SK-MEL-5 (cell line): ENCODE measurements around a stretch of chr3.

DNA sequence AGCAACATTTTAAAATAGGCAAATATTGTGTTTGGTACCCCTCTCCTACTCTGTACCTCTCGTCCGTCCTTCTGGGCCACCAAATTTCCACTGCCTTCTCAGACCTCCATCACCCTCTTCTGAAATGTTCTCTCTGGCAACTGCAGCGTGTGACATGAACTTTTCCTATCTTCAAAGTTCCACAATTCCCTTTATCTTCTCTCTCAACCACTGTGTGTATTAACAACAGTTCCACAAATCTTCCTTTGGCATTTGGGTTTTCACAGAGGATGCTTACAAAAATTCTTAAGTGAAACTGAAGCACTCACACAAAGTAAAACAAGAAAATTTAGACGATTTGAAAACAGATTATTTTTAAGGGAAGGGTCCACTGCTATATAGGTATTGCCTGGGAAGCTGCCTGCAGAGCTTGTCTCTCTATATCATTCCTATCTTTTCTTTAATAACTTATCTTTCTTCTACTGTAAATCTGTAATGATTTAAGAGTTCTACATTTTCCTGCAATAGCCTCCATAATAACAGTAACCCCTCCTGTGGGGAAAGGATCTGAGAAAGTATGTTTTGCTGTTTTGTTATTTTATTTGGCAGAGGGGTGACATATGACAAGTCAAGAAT is 15.6 kb upstream of the XXYLT1 start:
RAMPAGE:
- cytosol, long total RNA: no peak
- long total RNA: no peak
- nucleus, long total RNA: no peak

DNA sequence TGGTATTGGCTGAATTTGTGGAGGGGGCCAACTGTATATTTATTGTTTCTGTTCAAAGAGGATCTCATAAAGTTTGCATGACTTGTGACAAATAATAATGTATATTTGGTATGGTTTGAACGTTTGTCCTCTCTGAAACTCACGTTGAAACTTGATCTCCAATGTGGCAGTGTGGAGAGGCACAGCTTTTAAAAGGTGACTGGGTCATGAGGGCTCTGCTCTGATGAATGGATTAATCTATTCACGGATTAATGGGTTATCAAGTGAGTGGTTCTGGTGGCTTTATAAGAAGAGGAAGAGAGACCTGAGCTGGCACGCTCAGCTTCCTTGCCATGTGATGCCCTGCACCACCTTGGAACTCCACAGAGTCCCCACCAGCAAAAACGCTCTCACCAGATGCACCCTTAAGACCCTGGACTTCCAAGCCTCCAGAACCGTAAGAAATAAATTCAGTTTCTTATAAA is 2.7 kb downstream of the PPP1R2 start:
RAMPAGE:
- cytosol, long total RNA: no peak
- long total RNA: no peak
- nucleus, long total RNA: no peak

DNA sequence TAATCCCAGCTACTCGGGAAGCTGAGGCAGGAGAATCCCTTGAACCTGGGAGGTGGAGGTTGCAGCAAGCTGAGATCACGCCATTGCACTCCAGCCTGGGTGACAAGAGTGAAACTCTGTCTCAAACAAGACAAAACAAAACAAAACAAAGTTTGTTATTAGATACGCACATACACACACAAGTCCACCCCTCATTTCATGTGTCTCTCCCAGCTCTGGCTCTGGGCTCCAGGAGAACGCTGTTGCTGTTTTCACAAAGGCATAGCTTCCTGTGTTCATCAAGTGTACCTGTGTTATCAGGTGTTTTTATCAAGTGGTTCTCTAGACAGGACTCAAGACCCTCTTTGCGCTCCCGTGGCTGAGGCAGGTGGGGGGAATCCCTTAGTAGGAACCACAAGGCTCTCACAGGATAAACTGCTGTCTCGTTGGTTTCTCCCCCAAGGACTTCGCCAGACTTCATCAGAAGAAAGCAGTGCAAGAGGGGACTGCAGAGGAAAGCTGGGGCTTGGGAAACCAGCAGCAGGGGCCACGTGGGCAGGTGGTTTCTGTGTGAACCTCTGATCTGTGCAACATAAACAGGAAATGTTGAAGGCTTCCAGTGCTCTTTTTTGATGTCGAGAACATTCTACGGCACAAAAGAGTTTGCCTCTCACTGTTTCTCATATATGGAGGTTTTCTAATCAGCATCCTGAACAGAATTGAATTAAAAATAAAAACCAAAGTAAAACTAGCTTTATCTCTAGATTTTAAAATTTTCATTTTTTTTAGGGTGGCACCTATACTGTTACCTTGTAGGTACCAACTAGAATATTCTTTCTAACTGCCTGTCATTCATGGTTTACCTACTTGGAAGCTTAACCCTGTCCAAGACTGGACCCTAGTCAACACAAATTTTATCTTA is 7.0 kb upstream of the PPP1R2 start:
RAMPAGE:
- cytosol, long total RNA: no peak
- long total RNA: no peak
- nucleus, long total RNA: no peak

GRCh38 chr3:195696385-195697145 is 24.2 kb upstream of the MUC20 start:
RAMPAGE:
- cytosol, long total RNA: no peak
- long total RNA: no peak
- nucleus, long total RNA: no peak

DNA sequence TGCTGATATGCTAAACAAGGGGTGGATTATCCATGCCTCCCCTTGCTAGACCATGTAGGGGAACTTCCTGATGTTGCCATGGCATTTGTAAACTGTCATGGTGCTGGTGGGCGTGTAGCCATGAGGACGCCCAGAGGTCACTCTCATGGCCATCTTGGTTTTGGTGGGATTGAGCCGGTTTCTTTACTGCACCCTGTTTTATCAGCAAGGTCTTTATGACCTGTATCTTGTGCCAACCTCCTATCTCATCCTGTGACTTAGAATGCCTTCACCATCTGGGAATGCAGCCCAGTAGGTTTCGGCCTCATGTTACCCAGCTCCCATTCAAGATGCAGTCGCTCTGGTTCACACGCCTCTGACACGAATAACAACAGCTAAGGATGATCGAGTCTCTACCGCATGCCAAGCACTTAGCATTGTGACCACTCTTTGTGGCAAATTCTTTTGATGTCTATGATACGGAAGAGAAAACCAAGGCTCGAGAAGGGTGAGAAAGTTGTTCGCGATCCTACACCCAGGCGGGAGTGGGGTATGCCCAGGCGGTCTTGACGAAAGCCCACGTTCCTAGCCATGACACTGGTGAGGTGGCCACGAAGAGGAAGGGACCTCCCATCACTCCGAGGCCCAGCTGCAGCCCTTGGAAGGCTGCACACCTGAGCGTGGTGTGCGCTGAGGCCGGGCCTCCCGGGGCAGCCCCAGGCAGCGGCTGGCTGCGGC is 37.3 kb upstream of the MUC4 start:
RAMPAGE:
- cytosol, long total RNA: no peak
- long total RNA: no peak
- nucleus, long total RNA: no peak

DNA sequence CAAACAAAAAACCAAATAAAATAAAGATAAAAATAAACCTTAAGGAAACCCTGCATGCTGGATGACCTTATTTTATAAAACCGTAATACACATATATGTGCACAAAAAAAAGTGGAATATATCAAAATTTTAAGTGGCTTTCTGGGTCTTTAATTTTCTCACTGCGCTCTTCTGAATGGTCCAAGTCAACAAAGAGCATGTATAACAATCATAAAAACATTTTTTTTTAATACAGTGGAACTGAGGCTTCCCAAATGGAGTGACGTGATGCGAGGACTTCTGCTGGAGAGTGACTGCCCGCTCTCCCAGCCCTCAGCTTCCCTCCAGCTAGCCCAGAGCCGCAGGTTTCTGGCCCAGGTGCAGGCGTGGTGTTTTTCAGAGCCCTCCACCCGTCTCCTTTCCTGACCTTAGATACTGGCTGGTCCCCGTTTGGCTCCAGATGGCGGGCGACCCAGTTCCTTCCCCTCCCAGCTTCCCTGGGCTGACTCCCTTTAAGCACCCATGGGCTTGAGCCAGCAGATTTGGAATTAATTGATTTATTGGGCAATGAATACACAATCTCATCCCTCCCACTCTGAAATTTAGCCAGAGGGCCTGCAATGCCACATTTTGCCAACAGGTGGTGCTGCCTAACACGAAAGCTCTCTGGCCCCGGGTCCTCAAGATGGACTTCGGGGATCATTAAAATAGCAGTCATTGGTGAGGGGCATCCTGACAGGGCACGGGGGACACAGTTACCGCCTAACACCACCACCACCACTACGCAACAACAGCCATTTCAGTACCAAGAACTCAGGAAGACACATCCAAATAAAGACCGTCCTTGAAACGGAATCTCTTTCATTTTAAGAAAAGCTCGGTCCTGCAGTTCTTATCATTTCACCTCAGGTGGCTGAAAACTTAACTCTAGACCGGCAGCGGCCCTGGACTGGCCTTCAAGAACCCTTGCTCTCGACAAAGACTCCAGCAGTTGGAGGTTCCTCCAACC is 47.4 kb upstream of the MUC4 start:
RAMPAGE:
- cytosol, long total RNA: no peak
- long total RNA: no peak
- nucleus, long total RNA: no peak

RAMPAGE:
- cytosol, long total RNA: no peak
- long total RNA: no peak
- nucleus, long total RNA: no peak
Measured at GRCh38 chr3:195909828-195910149, 1.4 kb upstream of the TNK2 start.

DNA sequence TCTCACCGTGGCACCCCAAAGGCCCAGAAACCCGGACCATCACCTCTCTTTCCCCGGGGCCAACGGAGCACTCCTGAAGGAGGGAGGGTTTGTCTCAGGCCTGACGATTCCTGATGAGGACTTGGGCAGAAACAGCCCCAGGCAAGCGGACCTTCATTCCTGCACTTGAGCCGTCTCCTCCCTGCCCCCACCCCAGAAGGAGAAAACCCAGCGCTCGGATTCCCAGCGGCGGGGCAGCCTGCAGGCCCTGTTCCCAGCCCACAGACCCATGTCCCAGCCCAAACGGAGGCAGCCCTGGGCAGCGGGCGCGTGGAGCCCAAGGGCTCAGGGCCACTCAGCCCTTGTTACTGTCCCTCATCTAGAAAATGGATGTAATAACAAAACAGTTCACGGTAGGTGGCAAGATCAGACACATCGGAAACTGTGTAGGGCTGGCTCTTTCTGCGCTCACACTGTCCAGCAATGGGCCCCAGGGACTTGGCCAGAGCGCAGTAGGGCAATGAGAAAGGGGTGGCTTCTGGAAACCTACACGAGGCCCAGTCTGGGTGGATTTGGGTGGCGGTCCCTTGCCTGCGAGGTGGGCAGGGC is 1.9 kb upstream of the TNK2 start:
RAMPAGE:
- cytosol, long total RNA: no peak
- long total RNA: no peak
- nucleus, long total RNA: no peak

DNA sequence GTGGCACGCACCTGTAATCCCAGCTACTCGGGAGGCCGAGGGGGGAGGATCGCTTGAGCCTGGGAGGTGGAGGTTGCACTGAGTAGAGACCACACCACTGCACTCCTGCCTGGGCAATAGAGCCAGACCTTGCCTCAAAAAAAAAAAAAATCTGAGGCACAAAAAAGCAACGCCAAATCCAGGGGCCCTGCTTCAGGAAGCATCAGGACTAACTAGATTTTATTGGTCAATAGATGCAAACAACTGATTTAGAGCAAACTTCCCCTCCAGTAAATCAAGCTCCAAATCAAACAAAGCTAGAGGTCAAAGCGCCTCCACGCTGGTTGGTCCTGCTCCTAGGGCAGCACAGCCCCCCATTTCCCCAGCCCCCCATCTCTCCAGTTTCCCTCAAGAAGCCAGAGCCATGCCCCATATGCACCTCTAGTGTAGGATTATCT is 3.0 kb upstream of the TNK2 start:
RAMPAGE:
- cytosol, long total RNA: no peak
- long total RNA: no peak
- nucleus, long total RNA: no peak

DNA sequence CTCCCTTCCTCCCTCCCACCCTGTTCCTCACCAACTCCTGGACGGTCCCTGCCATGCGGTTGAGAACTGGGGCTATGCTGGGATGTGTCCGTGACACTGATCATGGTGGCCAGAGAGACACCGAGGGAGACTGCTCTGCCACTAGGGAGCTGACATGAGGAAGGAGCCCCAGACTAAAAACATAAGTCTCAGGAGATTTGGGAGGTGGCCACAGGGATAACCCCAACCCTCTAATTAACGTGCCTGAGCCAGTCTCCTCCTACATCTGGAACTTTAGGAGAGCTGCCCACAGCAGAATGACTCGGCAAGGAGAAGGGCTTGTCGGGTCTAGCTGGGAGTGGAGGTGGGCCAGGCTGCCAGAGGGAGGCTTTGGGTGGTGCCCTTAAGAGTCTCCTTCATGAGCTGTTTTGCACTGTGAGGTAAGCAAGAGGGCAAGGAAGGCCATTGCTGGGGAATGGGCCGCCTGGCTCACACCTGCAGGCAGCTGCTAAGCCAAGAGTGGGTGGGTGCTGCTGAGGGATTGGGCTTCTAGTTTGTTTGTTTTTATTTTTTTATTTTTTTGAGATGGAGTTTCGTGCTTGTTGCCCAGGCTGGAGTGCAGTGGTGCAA is 3.5 kb upstream of the TNK2 start:
RAMPAGE:
- cytosol, long total RNA: no peak
- long total RNA: no peak
- nucleus, long total RNA: no peak

DNA sequence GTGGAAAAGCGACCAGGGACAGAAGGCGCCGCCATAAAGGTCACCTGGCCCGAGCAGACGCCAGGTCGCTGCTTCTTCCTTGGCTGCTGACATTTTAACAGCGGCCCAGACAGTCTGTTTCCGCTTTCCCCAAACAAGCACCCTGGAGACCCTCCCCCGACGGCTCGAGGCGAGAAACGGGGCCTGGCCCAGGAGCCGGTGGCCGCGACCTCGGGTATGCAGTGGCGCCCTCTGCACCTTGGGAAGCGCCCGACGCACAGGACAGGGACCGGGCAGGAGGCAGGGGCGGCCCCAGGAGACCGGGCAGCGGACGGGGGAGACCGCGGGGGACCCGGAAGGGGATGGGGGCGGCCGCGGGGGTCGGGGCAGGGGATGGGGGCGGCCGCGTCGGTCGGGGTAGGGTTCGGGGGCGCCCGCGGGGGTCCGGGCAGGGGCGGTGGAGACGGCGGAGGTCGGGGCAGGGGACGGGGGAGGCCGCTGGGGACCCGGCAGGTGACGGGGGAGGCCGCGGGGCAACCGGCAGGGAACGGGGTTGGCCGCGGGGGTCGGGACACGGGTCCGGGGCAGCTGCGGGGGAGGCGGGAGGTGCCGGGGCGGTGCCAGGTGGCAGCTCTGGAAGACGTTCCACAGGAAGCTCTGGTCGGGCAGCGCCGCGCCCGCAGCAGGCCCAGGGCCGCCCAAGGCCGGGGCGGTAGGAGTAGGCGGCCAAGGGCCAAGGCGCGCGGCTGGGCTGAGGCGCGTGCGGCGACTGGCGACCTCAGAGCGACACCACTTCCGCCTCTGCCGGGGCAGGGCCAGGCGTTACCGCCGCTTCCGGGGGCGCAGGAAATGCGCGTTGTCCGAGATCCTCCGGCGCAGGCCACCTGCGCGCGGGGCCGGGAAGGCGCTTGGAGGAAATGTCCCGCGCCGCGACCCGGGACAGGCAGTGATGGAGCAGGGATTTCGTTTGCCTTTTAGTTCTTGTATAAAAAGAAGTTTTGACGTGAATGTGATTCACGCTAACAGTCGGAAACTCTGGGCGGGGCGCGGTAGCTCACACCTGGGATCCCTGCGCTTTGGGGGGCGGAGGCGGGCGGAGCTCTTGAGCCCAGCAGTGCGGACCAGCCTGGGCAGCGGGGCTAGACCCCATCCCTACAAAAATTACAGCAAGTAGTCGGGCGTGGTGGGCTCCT is 45.8 kb upstream of the TNK2 start:
RAMPAGE:
- cytosol, long total RNA: no peak
- long total RNA: no peak
- nucleus, long total RNA: no peak

DNA sequence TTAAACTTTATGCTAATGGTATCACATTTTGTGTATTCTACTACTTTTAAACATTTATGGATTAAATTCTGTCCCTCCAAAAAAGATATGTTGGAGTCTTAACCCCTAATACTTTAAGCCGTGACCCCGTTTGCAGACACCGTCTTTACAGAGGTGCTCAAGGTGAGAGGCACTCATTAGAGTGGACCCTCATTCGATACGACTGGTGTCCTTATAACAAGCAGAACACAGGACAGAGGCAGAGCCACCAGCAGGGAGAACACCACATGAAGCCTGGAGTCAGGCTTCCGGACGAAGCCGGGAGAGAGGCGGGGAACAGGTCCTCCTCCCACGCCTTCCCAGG is 33.8 kb downstream of the ZDHHC19 start:
RAMPAGE:
- cytosol, long total RNA: no peak
- long total RNA: no peak
- nucleus, long total RNA: no peak

DNA sequence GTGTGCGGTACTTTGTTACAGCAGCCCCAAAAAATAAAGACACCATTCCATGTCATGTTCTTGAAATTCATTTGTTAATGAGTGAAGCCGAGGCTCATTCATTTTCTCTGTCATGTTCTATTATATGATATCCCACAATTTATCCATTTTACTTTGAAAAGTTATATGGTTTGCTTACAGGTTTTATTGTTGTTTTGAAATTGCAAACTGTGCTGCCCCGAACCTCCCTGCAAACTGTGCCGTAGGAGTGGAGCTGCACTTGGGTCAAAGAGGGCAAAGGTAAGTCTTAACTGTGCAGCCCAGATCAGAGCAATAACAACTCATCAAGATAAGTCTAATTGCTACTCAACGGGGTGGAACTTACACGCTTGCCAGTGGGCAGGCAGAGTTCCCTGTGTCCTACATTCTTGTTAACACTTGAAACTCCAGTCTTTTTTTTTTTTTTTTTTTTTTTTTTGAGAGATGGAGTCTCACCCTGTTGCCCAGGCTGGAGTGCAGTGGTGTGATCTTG is 33.3 kb downstream of the ZDHHC19 start:
RAMPAGE:
- cytosol, long total RNA: no peak
- long total RNA: no peak
- nucleus, long total RNA: no peak

DNA sequence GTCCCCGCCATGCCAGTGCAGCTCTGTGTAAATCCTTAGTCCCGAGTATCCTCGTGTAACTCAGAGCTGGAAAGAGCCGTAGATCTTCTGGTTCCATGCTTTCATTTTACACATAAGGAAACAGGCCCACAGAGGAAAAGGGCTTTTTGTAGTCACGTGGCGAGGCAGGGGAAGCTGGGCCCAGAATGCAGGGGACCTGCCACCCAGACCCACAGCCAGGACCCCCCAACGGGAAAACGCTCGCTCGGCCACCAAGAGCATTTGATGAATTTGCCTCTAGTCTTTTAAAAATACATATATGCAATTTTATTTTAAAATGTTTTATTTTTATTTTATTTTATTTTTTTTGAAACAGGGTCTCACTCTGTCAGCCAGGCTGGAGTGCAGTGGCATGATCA is 24.0 kb downstream of the ZDHHC19 start:
RAMPAGE:
- cytosol, long total RNA: no peak
- long total RNA: no peak
- nucleus, long total RNA: no peak

RAMPAGE:
- cytosol, long total RNA: no peak
- long total RNA: no peak
- nucleus, long total RNA: no peak
Measured at GRCh38 chr3:196193193-196194098, 17.8 kb downstream of the ZDHHC19 start.

RAMPAGE:
- cytosol, long total RNA: no peak
- long total RNA: no peak
- nucleus, long total RNA: no peak
Measured at GRCh38 chr3:196272758-196273588, 14.6 kb downstream of the PCYT1A start.

GRCh38 chr3:196407045-196407607 is 25.1 kb downstream of the UBXN7 start:
RAMPAGE:
- cytosol, long total RNA: no peak
- long total RNA: no peak
- nucleus, long total RNA: no peak

DNA sequence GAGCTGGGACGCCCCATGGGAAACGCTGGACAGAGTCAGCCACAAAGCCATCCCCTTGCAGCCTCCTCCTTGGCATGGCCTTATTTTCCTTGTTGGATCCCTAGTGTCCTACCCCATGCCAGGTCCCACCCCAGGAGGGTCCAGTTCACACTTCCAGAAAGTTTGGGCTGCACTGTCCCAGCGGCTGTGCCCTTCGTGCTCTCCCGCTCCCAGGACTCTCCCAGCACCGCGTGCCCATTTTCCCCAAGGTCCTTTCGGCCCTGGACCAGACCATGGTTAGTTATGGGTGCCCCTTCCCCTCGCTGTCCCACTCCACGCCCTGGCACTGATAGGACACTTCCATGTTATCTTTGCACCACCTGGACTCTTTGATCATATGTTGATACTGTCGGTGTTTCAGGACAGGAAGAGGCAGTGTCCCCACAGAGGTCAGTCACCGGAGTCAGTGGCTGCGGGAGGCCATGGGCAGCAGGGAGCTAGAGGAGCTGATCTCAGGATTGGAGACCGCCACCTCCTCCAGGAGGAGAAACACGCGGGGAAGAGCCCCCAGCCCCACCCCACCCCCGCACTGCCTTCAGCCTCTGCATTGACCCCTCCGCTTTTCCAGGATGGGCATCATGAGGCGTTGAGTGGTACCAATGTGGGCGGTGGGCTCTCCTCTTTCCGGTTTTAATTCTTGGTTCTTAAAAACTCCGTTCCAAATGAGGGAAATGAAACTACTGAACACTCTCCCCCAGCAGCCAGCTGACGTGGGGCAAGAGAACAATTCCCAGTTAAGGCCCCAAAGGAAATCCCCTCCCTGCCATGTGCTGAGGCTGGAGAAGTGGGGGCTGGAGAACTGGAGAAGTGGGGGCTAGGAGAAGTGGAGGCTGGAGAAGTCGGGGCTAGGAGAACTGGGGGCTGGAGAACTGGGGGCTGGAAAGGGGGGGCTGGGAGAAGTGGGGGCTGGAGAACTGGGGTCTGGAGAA is 5.5 kb upstream of the NRROS start:
RAMPAGE:
- cytosol, long total RNA: no peak
- long total RNA: no peak
- nucleus, long total RNA: no peak

DNA sequence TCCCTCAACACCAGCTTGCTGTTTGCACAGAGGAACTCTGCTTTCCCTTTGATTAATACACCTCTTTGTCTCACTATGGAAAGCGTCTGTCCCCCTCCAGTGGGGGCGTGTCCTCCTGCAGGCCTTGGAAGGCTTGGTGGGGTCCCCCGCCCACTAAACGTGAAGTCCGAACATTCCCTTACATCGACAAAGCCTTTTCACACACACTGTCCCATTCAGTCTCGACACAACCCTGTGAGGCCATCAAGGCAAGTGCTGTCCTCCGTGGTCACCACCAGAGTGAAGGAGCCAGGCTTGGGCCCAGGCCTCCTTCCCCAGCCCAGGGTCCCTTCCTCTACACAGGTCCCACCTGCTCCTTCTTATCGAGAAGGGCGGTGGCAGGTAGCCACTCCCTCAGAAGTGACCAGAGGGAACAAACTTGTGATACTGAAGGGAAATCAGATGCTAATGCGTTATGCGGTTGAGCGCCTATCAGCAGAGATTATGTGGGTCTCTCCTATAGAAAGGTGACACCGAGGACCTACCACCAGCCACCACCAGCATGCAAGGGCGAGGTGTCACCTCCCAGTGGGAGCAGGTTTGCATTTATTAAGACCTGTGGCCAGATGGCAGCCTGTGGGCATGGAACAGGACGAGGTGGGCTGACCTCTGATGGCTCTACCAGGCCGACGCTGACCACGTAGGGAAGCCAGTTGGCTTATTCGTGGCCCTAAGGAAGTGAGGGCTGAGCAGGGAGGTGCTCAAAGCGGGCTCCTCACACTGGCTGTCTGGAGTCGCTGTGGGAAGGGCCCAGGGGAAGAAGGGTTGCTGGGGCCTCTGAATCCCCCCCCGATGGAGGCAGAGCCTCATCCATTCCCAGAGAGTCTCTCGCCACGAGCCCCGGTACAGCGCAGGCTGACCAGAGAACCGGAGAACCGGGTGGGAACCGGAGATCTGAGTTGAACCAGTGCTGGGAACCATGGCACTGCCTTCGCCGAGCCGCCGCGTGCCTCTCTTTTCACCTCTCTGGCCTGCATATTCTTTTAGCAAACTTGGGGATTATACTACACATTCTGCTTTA is 6.7 kb downstream of the NRROS start:
RAMPAGE:
- cytosol, long total RNA: no peak
- long total RNA: no peak
- nucleus, long total RNA: no peak

GRCh38 chr3:196662003-196662986 is 22.8 kb downstream of the NRROS start:
RAMPAGE:
- cytosol, long total RNA: no peak
- long total RNA: no peak
- nucleus, long total RNA: no peak